Measurements from ENCODE around the genes CHIT1, PRELP, OPTC and SOX13.

DNA sequence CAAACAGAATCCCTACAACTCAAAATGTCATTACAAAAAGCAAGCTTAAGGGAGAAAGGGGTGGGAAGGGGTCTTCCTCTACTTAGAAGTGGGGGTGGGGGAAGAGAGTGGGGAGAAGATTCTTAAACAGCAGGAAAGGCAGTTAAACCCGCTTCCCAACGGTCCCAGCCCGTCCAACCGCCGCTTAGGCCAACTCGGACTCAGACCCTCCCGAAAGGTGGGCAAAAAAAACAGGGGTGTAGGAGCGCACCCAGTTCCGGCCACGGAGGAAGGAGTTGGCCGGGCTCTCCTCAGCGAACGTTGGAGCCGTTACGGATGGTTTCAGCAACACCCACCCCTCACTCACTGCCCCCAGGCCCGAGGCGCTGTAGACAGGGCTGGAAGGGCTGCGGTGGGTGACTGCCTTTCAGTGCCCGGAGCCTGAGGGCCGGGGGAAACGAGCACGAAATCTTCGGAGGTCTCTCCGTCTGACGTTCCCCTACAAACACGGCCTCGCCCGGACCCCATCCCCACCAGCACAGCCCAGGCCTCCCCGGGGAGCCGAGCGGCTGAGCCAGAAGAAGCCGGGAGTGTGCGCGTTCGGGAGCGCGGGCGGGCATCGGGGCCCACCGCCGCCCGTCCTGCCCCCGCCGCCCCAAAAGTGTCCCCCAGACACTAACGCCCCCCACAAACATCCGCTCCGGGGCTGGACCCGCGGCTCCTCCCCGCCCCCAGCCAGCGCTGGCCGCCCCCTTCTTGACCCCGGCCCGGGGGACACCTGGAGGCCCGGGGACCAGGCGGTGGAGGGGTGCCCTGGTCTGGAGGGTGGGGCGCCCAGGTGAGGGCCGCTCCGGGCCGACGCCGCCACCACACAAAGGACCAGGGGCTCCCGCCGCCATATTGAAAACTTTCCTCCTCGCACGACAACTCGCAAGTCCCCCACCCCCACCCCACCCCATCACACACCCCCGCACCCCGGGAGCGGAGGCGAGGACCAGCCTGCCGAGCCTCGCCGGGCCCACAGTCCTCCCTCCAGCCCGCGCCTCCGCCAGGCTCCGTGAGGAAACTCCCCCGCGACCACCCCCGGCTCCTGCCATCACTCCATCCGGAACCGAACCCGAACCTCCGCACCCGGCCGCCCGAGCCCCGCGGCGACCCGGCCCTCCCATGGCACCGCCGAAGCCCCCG lies 1.1 kb downstream of the KDM5B start:
CAGE:
- cytosol, long polyA minus RNA, result no peak
- cytosol, long polyA plus RNA, result no peak
- long polyA plus RNA, result no peak
- nucleus, long polyA minus RNA, result no peak
- nucleus, long polyA plus RNA, result no peak

CAGE:
- cytosol, long polyA minus RNA, result no peak
- cytosol, long polyA plus RNA, result no peak
- long polyA plus RNA, result no peak
- nucleus, long polyA minus RNA, result no peak
- nucleus, long polyA plus RNA, result no peak
Measured at GRCh38 chr1:202862660-202863107, 26.3 kb downstream of the RABIF start.

DNA sequence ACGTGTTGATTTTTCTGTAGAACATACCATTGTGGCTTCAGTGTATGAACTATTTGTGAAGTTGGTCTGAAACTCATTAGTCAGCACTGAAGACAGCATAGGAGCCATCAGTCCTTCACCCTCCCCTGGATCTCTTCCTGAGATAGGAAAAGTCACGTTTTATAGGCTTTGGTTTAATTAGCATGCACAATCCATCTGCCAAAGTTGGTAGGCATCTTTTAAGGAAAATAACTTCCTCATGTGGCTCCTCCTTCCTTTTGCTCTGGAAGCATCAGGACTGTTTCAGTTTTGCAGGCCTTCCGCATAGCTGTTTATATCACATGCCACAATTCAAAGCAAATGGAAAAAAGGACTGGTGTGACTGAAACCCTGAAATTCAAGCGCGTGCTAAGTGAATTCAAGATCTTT lies 1.5 kb upstream of the RABIF start:
CAGE:
- cytosol, long polyA minus RNA, result no peak
- cytosol, long polyA plus RNA, result no peak
- long polyA plus RNA, result no peak
- nucleus, long polyA minus RNA, result no peak
- nucleus, long polyA plus RNA, result no peak

CAGE:
- cytosol, long polyA minus RNA, result no peak
- cytosol, long polyA plus RNA, result no peak
- long polyA plus RNA, result no peak
- nucleus, long polyA minus RNA, result no peak
- nucleus, long polyA plus RNA, result no peak
Measured at GRCh38 chr1:203022557-203022867, 3.8 kb upstream of the PPFIA4 start.

DNA sequence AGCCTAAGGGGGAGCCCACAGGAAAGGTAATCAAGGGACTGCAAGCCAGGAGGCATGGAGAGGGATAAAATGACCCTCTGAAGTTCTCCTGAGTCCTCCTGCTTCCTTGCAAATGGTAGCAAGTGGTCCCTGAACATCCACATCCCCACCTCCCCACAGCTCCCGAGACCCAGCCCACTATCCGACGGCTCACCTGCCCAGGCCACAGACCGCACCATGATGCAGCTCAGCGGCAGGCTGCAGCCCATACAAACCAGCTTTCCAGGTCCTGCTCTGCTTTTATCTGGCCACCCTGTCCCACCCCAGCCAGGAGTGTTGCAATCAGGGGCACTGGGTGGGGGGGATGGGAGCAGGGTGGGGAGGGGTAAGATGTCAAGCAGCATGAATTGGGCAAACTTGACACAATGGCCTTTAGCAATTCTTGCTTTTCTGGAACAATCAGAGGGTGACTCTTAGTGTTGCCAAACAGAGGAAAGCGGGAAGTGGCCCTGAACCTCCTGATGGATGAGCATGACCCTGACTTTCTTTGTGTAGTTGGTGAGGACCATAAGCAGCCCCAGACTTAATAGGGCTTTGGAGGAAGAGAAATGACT lies at the start of gene CHIT1:
TSS of gene CHIT1 (minus strand) at position 255 of the 593 bp plus-strand sequence.
CAGE:
- cytosol, long polyA minus RNA, result no peak
- cytosol, long polyA plus RNA, result no peak
- long polyA plus RNA, result no peak
- nucleus, long polyA minus RNA, result no peak
- nucleus, long polyA plus RNA, result no peak

CAGE:
- cytosol, long polyA minus RNA, result no peak
- cytosol, long polyA plus RNA, result no peak
- long polyA plus RNA, result no peak
- nucleus, long polyA minus RNA, result no peak
- nucleus, long polyA plus RNA, result no peak
Measured at GRCh38 chr1:203281914-203282733, 23.2 kb upstream of the BTG2 start.

GRCh38 chr1:203284565-203285292 lies 20.6 kb upstream of the BTG2 start:
CAGE:
- cytosol, long polyA minus RNA, result no peak
- cytosol, long polyA plus RNA, result no peak
- long polyA plus RNA, result no peak
- nucleus, long polyA minus RNA, result no peak
- nucleus, long polyA plus RNA, result no peak

CAGE:
- cytosol, long polyA minus RNA, result no peak
- cytosol, long polyA plus RNA, result no peak
- long polyA plus RNA, result no peak
- nucleus, long polyA minus RNA, result no peak
- nucleus, long polyA plus RNA, result no peak
Measured at GRCh38 chr1:203347078-203348284, 3.4 kb downstream of the FMOD start.

CAGE:
- cytosol, long polyA minus RNA, result no peak
- cytosol, long polyA plus RNA, result no peak
- long polyA plus RNA, result no peak
- nucleus, long polyA minus RNA, result no peak
- nucleus, long polyA plus RNA, result no peak
Measured at GRCh38 chr1:203448138-203449163, 27.2 kb upstream of the PRELP start.

GRCh38 chr1:203467315-203467994 lies 8.2 kb upstream of the PRELP start:
CAGE:
- cytosol, long polyA minus RNA, result no peak
- cytosol, long polyA plus RNA, result no peak
- long polyA plus RNA, result no peak
- nucleus, long polyA minus RNA, result no peak
- nucleus, long polyA plus RNA, result no peak

GRCh38 chr1:203475177-203475985 lies at the start of gene PRELP:
Gene PRELP, plus strand, starts transcription at chr1:203475806.
CAGE:
- cytosol, long polyA minus RNA, result no peak
- cytosol, long polyA plus RNA, result no peak
- long polyA plus RNA, result no peak
- nucleus, long polyA minus RNA, result no peak
- nucleus, long polyA plus RNA, result no peak

GRCh38 chr1:203478200-203478618 lies 2.6 kb downstream of the PRELP start:
CAGE:
- cytosol, long polyA minus RNA, result no peak
- cytosol, long polyA plus RNA, result no peak
- long polyA plus RNA, result no peak
- nucleus, long polyA minus RNA, result no peak
- nucleus, long polyA plus RNA, result no peak

DNA sequence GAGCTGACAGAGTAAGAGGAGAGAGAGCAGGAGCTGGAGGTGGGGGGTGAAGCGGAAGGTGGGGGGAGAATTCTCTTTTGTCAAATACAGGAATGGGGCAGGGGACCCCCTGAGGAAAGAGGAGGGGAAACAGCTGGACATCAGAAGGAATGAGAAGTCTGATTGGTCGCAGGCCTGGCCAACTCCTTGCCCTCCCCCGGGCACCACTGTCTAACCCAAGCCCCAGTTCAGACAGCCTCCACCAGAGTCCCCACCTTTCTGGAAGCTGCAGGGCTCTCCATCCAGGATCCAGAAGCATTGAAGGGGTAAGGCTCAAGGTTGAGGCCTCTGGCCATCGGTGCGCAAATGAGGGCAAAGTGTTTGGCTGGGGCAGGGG lies at the start of gene OPTC:
TSS of gene OPTC (plus strand) at position 241 of the 376 bp plus-strand sequence.
CAGE:
- cytosol, long polyA minus RNA, result no peak
- cytosol, long polyA plus RNA, result no peak
- long polyA plus RNA, result no peak
- nucleus, long polyA minus RNA, result no peak
- nucleus, long polyA plus RNA, result no peak

DNA sequence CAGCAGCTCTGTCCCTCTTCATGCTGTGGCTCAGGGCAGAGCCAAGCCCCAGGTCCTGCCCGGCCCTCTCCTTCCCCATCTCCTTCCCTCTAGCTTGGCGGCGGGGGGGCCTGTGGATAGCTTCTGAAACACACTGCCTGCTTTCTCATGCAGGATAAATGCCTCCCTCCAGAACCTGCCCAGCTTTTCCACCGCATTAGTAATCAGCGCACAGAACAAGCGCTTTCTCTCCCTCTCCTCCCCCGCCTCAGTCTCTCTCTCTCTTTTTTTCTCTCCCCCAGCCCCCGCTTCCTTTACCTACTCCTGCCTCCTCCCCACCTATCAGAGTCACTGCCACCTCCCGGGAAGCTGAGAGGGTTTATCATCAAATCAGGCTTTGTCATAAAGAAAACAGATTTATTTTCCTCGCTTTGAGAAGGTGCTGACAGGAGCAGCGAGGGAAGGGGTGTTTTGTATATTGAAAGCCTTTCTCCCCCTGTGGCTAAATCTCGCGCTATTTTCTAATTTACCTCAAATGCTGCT lies 20.1 kb downstream of the OPTC start:
CAGE:
- cytosol, long polyA minus RNA, result no peak
- cytosol, long polyA plus RNA, result no peak
- long polyA plus RNA, result no peak
- nucleus, long polyA minus RNA, result no peak
- nucleus, long polyA plus RNA, result no peak

CAGE:
- cytosol, long polyA minus RNA, result no peak
- cytosol, long polyA plus RNA, result no peak
- long polyA plus RNA, result no peak
- nucleus, long polyA minus RNA, result no peak
- nucleus, long polyA plus RNA, result no peak
Measured at GRCh38 chr1:203571924-203572632, 54.6 kb upstream of the ATP2B4 start.

DNA sequence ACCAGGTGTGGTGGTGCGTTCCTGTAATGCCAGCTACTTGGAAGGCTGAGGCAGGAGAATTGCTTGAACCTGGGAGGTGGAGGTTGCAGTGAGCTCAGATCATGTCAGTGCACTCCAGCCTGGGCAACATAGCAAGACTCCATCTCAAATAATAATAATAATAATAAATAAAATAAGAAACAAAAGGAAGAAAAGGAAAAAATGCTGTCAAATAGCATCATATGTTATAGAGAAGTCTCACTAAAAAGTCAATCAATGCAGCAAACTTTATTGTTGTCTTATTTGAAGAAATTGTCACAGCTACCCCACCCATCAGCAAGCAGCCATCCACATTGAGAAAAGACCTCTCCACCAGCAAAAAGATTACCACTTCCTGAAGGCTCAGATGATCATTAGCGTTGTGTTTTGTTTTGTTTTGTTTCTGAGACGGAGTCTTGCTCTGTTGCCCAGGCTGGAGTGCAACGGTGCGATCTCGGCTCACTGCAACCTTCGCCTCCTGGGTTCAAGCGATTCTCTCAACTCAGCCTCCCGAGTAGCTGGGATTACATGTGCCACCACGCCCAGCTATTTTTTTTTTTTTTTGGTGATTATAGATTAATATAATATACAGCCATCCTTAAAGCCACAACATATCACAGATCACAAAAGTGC lies 29.0 kb downstream of the ATP2B4 start:
CAGE:
- cytosol, long polyA minus RNA, result no peak
- cytosol, long polyA plus RNA, result no peak
- long polyA plus RNA, result no peak
- nucleus, long polyA minus RNA, result no peak
- nucleus, long polyA plus RNA, result no peak

DNA sequence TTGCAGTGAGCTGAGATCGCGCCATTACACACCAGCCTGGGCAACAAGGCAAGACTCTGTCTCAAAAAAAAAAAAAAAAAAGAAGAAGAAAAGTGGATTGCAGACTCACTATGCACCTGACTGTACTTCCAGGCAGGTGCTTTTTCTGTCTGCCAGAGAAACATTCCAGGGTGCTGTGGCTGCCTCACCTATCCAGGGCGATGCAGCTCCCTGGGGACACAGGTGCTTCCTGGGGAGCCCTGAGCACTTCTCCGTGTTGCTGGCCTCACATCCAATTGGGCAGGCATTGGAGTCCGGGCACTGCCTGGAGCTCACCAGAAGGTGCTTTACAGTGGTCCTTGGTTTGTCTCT lies 35.5 kb upstream of the LAX1 start:
CAGE:
- cytosol, long polyA minus RNA, result no peak
- cytosol, long polyA plus RNA, result no peak
- long polyA plus RNA, result no peak
- nucleus, long polyA minus RNA, result no peak
- nucleus, long polyA plus RNA, result no peak

GRCh38 chr1:203799670-203800325 lies 4.4 kb downstream of the ZBED6 start:
CAGE:
- cytosol, long polyA minus RNA, result start-site peak on the plus strand at chr1:203800066-203800116, 19 reads
- cytosol, long polyA plus RNA, result no peak
- long polyA plus RNA, result no peak
- nucleus, long polyA minus RNA, result no peak
- nucleus, long polyA plus RNA, result no peak

CAGE:
- cytosol, long polyA minus RNA, result no peak
- cytosol, long polyA plus RNA, result no peak
- long polyA plus RNA, result no peak
- nucleus, long polyA minus RNA, result no peak
- nucleus, long polyA plus RNA, result no peak
Measured at GRCh38 chr1:204072774-204073820, at the start of gene SOX13. Gene SOX13, plus strand, starts transcription at chr1:204073115.

CAGE:
- cytosol, long polyA minus RNA, result no peak
- cytosol, long polyA plus RNA, result no peak
- long polyA plus RNA, result no peak
- nucleus, long polyA minus RNA, result no peak
- nucleus, long polyA plus RNA, result no peak
Measured at GRCh38 chr1:204376849-204377640, 17.3 kb upstream of the PLEKHA6 start.

Measured in keratinocyte (primary cell).